Iris pigment epithelial cell (primary cell): ENCODE measurements around the gene AP5Z1.

GRCh38 chr7:3094660-3095411 is 51.2 kb upstream of the CARD11 start:
- RRBS, result no CpG with 5 or more reads among the region's 22 CpGs

DNA sequence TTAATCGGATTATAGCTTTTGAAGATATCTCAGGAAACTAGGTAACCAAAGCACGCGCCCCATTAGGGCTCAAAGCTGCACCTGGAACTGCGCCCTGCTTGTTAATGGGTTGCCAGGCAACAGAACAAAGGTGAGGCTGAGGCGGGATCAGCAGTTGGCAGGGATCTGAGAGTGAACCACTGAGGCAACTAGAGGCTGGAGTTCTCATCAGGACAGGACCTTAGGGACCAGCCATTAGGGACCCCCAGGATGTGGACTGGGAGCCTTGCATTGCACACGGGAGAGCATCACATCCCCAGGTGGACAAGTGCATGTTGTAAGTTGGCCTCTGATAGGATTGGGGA is 6.3 kb upstream of the SDK1 start:
- RRBS, result no CpG with 5 or more reads among the region's 6 CpGs

- RRBS, result no CpG with 5 or more reads among the region's 38 CpGs
Measured at GRCh38 chr7:4135876-4137023, 545.8 kb upstream of the FOXK1 start.

- RRBS, result 17% methylated on average over 2 of the region's 31 CpGs
Measured at GRCh38 chr7:4144772-4145616, 537.1 kb upstream of the FOXK1 start.

- RRBS, result no CpG with 5 or more reads among the region's 17 CpGs
Measured at GRCh38 chr7:4434052-4434727, 247.9 kb upstream of the FOXK1 start.

DNA sequence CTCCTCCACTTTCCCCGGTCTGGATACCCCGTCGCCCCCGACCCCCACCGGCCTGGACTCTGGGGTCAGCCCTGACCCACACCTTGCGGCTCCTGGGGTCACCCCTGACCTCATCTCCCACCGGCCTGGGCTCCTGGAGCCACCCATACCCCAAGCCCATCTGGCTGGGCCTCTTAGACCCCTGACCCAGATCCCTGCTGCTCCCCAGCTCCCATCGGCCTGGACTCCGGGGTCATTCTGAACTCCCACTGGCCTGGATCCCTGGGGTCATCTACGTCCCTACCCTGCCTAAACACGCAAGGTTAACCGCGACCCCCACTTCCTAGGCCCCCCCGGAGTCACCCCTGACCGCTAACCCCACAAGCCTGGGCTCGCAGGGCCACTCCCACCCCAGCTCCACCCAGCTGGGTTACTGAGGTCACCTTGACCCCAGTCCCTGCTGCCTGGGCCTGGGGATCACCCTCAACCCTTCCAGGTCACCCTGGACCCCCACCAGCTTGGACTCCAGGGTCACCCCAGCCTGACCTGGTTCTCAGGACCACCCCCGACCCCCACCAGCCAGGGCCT is 1.1 kb downstream of the FOXK1 start:
- RRBS, result 0% methylated on average over 7 of the region's 17 CpGs

- RRBS, result 3% methylated on average over 8 of the region's 73 CpGs
Measured at GRCh38 chr7:4774808-4775773, at the start of gene AP5Z1. AP5Z1 (plus strand) TSS chr7:4775623.

DNA sequence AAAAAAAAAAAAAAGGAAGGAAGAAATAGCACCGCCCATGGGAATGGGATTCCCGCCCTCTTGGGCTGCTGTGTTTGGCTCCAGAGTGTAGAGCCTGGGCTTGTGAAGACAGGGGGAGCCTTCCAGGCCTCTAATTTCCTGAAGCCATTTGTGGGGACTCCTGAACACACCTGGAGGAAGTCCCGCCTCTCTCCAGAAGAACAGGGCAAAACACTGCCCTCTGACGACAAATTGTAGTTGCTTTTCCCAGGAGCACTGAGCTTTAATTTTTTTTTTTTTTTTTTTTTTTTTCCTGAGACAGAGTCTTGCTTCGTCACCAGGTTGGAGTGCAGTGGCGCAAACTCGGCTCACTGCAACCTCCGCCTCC is 42.8 kb downstream of the RBAK start:
- RRBS, result no CpG with 5 or more reads among the region's 8 CpGs

GRCh38 chr7:5273568-5274388 is 9.0 kb upstream of the SLC29A4 start:
- RRBS, result 54% methylated on average over 3 of the region's 27 CpGs

GRCh38 chr7:5349459-5350038 is 66.8 kb downstream of the SLC29A4 start:
- RRBS, result no CpG with 5 or more reads among the region's 28 CpGs

DNA sequence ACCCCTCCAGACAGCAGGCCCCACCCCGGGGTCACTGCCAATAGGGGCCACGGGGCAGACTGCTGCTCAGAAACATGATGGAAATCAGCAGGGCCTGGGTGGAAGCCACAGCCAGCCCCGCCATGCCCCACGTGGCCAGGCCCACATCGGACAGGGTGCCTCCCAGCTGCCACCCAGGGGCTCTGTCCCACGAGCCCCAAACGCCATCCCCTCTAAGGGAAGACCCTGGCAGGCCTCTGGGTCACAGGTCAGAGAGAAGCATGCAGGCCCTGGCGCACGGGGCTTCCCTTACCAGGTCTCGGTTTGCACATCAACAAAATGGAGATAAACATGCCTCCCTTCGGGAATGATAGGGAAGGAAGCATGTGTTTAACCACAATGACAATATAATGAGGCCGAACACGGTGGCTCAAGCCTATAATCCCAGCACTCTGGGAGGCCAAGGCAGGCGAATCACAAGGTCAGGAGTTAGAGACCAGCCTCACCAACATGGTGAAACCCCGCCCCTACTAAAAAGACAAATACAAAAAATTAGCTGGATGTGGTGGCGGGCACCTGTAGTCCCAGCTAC is 28.2 kb downstream of the TNRC18 start:
- RRBS, result no CpG with 5 or more reads among the region's 16 CpGs

DNA sequence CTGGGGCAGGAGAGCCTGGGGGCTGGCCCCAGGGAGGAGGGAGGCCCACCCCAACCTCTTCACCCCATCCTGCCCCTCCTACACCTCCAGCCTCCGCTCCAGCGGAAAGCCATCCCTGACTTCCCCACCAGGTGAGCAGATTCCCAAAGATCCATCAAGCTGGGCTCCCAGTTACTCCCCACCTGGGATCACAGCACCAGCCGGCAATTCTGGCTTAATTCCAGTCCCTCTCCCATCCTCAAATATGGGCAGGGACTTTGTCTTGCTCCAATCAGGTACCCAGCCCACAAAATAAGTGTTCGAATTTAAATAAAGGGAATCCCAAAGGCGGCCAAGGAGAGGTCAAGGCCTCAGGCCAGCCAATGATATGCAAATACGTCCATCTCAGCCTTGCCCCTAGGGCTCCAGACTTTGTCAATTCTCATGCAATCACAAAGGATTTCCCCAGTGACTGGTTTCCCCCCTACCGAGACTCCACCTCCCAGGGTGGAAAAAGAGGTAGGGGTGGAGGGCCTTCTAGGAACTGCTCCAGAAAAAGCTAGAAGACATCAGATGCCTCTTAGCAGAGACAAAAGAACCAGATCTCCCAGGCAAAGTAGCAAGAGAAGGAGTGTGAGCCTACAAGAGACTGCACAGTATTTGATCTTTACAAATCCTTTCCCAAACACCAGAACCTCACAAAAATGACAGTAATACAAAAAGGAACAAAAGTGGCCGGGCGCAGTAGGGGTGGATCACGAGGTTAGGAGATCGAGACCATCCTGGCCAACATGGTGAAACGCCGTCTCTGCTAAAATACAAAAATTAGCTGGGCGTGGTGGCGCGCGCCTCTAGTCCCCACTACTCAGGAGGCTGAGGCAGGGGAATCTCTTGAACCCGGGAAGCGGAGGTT is 16.0 kb downstream of the TNRC18 start:
- RRBS, result no CpG with 5 or more reads among the region's 19 CpGs

DNA sequence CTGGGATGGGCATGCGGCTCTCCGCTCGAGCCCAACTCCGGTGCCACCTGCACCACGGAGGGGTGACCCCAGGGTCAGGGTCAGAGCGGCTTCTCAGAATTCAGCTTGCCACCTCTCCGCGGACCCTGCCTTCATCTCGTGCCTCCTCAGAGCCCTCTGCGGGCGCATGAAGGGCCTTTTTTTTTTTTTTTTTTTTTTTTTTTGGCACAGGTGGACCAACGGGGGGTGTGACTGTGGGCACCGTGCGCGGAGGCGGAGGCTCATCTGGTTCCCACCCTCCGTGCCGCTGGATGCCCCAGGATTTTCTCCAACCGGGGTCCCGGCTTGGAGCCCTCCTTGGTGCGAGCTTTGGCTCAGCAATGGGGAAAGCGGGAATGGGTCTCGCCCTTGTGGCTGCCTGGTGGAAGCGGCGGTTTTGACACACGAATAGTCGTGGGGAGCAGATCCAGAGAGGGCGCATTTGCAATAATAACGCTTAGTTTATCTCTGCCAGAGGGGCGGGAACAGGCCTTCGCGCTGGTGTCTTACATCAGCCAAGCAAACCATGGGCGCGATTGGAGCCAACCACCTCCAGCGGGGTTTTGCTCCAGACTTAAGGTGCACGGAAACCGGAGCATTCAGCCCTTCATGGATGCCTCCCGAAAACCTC is 5.0 kb upstream of the TNRC18 start:
- RRBS, result 7% methylated on average over 6 of the region's 38 CpGs

- RRBS, result 94% methylated on average over 2 of the region's 30 CpGs
Measured at GRCh38 chr7:5477886-5478769, 35.5 kb downstream of the FBXL18 start.

DNA sequence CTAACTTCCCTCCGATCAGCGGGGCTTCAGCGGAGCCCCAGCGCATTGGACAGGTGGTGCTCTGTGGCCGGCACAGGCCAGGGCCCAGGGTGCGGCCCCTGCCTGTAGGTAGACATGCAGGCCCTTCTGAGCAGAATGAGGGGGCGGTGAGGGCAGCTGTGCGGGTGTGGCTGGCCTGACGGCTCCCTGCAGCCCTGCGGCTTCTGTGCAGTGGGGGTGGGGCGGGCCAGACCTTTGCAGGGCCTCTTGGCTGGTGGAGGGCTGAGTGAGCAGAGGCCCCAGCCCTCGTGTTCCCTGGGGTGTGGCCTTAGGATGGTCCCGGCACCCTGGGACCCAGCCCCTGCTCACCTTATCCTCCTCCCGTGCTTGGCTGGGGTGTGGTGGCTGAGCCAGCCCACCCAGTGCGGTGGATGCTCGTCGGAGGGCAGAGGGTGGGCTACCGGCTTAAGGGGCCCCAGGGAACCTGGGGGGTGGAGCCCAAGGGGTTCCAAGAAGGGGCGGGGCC is 6.2 kb downstream of the FSCN1 start:
- RRBS, result no CpG with 5 or more reads among the region's 19 CpGs

GRCh38 chr7:5633979-5634687 is 41.5 kb downstream of the FSCN1 start:
- RRBS, result no CpG with 5 or more reads among the region's 9 CpGs

- RRBS, result no CpG with 5 or more reads among the region's 4 CpGs
Measured at GRCh38 chr7:5688254-5688794, 93.1 kb downstream of the RNF216 start.

DNA sequence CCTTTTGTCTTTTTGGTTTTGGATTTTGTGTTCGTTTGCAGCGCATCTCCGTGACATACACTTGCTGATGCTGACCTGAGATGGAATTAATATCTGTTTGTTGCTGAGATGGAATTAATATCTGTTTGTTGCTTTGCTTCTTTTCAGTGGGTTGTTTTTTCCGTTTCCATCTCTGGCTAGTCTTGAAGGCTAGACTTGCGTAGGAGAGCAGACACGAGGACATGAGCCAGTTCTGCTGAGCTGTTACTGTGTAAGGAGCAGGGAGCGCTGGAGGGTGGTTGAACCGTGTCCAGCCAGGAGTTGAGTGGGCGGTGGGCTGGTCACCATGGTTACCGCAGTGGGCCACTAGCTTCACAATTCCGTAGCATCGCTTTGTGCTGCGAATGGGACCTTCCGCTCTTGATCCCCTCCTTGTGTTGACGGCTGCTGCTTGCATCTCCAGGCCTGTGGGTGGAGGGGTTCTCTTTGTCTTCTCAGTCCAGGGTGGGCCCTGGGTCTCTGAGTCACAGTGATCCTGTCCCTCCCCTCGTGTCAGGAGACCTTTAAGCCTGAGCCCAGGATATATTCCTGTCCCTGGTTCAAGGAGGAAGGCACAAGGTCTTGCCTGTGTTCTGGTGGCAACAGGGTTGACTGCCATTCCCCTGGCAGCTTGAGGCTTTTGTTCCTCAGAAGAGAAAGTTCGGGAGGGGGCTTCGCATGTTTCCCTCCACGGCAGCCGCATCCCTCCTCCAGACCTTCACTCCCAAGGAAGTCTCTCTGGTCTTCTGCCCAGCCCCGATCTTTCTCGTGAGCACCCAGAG is 49.4 kb upstream of the OCM start:
- RRBS, result no CpG with 5 or more reads among the region's 22 CpGs

DNA sequence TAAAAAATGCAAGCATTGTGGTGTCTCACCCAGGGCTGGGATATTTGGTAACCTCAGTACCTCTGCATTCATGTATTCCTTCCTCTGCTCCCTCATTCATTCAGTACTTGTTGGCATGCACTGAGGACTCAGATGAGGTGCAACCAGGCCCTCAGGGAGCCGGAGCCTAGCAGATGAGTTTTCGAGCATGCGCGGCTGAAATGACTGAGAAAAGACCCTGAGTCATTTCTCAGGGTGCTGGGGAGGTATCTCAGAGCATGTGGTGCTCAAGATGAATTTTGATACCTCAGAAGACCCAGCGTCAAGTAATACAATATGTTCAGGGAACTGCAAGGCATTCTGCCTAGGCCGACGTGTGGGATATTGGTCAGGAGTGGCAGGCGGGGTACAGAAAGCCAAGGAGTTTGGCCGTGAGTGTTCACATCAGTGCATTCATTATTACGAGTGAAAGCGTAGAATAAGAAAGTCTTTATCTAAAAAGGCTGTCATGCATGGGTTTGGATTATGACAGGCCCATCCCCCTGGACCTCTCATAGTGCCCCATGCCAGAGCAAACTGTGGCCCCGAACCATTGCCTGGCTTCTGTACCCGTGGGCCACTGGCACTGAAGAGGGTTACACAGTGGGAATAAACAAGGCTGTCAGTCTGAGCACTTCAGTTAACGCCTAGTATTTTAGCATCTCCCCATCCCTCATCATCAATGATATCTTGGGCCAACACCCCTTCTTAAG is 7.5 kb downstream of the AIMP2 start:
- RRBS, result no CpG with 5 or more reads among the region's 14 CpGs

DNA sequence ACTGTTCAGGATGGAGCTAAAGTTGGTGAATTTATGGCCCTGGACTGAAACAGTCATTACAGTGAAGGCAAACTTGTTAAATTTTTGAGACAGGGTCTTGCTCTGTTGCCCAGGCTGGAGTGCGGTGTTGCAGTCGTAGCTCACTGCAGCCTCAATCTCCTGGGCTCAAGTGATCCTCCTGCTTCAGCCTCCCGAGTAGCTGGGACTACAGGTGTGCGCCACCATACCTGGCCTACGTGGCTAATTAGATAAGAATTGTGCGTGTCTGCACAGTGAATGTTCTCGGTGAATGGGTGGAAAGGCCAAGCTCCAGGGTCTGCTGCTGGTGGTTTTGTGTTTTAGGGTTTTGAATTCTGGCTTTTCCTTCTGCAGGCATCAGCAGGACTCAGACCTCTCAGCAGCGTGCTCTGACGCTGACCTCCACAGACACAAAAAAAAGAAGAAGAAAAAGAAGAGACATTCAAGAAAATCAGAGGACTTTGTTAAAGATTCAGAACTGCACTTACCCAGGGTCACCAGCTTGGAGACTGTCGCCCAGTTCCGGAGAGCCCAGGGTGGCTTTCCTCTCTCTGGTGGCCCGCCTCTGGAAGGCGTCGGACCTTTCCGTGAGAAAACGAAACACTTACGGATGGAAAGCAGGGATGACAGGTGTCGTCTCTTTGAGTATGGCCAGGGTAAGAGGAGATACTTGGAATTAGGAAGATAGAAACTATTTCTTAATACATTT is 51.8 kb downstream of the USP42 start:
- RRBS, result no CpG with 5 or more reads among the region's 18 CpGs